Measurements from ENCODE around the genes MEST and MKLN1.

DNA sequence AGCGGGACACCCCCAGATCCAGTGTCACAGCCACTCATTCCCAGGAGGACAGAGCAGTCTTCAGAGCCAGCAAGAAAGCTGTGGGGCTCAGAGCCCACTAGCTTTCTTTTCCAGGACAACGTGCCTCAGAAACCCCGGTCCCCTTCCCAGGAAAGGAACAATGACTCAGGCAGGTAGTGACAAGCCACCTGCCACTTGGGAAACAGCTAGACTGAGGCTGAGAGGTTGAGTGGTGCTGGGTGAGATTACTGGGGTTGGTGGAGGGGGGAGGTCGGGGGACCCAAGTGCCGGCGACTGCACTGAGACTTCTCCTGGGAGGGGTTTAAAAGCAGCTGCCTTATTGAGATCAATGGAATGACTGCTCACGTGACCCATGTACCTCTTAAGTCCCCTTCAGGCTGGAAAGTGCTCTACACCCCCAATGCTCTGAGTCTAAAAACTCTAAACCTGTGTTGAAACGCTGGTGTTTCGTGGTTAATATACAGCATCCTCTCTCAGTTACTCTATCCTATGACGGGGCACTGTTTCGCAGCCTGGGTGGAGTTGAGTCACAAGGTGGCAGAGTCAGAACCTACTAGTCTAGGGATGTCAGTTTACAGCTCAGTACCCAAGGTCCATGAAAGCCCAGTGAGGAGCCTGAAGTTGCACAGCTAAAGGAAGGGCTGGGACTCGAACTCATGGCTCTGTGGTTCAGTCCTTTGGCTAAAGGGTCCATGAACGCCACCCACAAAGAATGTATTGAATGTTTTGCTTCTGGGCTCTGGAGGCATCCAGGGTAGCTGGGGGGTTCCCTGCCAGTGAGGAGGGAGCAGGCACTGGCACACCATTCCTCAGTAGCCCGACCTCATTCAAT lies 123.4 kb downstream of the UBE2H start:
- RRBS, result no CpG with 5 or more reads among the region's 14 CpGs

- RRBS, result no CpG with 5 or more reads among the region's 7 CpGs
These were observed 41.2 kb downstream of the ZC3HC1 start for GRCh38 chr7:130009786-130010565.

- RRBS, result no CpG with 5 or more reads among the region's 10 CpGs
These were observed 930 bp downstream of the KLHDC10 start for GRCh38 chr7:130071047-130071880.

GRCh38 chr7:130140866-130141434 lies 64.3 kb downstream of the TMEM209 start:
- RRBS, result 98% methylated on average over 5 of the region's 40 CpGs

DNA sequence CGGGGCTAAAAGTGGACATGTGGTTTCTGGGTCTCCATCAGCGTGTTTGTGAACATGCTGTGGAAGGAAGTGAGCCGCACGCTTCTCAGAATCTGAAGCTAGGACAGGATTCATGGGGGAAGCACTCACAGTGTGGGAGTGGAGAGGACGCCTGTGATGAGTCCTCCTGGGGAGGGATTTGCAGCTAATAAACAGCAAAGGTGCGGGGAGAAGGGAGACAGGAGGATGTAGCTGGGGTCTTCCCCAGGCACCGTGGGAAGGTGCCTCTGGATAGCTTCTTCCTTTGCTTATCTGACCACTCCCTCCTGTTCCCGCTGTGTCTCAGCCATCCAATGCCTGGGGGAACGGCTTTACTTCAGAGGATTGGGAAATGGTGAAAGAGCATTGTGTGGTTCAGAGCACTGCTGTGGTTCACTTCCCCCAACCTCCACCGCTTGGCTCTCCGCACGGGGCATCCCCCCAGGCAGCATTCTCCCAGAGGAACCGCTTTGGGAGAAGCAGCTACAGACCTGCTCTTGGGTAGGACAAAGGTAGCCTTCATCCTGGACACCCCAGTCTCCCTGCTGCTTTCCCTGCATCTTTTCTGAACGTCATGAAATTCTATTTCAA lies 5.7 kb downstream of the CPA5 start:
- RRBS, result no CpG with 5 or more reads among the region's 14 CpGs

DNA sequence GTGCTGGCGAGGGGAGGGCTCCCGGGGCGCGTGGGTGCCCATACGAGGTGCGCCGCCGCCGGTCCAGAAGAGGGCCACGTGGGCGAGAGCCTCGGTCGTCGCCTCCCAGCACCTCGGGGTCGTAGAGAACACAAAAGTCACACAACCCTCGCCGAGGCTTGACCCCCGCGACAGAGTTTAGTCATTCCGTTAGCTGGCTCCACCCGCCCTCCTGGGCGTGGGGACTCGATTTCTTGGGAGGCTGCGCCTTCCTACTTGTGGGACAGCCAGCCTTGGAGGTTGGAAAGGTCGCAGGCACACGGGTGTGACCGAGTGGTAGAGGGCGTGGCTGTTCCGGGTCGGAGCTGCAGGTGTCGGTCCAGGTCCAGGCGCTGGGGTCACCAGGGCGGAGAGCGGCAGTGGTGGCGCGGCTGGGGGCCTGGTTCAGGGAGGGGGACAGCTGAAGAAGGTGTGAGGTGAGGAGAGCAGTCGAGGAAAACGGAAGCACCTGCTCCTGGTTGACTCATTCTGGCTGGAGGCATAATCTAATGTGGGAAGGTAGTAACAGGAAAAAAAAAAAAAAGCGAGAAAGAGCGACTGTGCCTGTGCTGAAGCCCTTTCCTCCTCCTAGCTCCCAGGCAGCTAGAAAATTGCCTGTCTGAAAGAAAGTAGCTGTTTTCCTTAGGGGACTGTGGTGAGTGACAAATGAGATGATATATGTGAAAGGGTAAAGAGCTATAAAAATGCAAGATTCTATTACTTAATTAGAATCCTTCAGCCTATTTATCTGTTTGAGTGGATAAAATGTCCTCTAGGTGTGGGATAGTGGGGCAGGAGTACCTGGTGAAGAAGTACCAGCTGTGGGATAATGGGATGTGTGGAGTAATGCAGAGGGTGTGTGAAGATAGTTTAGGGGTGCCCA lies 5.1 kb upstream of the MEST start:
- RRBS, result 30% methylated on average over 8 of the region's 41 CpGs

DNA sequence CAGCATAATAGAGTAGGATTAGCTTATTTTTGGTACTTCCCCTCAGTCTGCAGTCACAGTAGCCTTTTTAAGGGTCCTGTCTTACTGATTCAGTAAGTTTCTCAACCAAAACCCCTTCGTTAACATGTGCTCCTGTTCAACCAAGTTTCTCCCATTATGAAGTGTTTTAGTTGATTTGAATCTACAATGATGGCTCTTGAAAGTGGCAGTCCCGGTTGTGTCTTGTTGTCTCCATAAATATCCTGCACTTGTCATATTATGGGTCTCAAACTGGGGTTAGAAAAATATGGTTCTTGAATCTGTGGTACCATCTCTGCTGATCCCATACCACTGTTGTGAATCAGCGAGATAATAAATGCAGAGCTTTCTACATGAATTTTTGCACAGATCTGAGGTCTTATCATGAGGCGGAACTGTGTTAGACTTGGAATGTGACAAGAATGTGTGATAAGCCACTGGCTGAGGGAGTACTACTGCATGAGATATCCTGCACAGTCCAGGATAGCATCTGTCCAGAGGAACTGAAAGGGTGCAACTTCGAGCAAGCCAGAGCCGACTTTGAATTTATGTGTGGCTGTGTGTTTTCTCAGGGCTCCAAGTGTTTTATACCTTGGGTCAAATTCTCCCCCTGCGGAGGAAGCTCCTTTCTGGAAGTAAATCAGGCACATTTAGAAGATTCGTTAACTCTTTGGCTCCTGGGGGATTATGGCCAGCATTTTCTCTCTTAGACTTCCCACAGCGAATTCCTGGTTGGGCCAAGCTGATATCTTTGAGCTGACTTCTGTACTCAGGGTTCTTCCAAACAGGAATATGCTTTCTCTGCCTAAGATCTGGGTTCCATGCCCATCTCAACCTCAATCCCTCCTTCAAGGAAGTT lies 2.8 kb upstream of the MEST start:
- RRBS, result no CpG with 5 or more reads among the region's 9 CpGs

- RRBS, result 99% methylated on average over 24 of the region's 94 CpGs
These were observed at the start of gene MEST for GRCh38 chr7:130491588-130492825. Gene MEST, plus strand, starts transcription at chr7:130492085.

- RRBS, result no CpG with 5 or more reads among the region's 7 CpGs
These were observed 151.1 kb upstream of the KLF14 start for GRCh38 chr7:130885034-130885537.

DNA sequence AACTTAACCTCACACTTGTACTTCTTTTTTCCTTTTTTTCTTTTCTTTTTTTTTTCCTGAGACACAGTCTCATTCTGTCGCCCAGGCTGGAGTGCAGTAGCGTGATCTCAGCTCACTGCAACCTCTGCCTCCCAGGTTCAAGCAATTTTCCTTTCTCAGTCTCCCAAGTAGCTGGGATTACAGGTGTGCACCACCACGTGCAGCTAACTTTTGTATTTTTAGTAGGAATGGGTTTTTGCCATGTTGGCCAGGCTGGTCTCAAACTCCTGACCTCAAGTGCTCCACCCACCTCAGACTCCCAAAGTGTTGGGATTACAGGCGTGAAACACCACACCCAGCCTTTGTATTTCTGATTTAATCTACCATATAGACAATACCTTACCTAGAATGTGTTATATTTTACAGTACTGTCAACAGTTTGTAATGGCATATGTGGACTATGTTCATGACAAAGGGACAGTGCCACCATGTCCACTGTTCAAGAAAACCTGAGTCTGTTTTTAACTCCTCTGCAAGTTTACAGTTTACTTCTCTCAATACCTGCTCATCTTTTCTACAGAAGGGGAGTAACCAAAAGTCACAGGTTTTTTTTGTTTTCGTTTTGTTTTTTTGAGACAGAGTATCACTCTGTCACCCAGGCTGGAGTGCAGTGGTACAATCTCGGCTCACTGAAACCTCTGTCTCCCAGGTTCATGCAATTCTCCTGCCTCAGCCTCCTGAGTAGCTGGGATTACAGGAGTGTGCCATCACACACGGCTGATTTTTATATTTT lies 223.9 kb upstream of the KLF14 start:
- RRBS, result no CpG with 5 or more reads among the region's 7 CpGs

DNA sequence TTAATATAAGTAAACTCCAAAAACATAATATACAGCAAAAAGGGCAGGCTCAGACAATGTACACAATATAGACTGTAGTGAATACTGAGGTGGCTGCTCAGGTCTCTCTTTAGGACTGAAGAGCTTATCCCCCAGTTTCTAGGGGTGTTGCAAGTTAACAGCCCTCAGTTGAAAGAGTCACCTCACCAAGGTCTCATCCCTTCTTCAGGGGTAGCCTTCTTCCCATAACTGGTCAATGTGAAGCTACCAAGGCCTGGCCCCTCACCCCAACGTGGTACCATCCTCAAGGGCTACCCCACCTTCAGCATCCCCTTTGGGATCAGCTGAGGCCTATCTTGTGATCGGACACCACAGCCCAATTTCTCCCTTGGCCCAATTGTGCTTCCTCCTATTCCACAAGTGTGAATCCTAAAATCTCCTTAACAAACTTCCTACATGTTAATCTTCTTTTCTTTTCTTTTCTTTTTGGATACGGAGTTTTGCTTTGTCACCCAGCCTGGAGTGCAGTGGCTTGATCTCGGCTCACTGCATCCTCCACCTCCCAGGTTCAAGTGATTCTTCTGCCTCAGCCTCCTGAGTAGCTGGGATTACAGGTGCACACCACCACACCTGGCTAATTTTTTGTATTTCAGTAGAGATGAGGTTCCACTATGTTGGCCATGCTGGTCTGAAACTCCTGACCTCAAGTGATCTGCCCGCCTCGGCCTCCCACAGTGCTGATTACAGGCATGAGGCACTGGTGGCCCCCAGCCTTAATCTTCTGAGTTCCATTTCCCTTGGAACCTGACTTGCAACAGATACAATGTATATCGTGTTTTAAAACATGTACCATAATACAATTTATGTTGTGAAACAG lies 289.4 kb upstream of the MKLN1 start:
- RRBS, result no CpG with 5 or more reads among the region's 7 CpGs

DNA sequence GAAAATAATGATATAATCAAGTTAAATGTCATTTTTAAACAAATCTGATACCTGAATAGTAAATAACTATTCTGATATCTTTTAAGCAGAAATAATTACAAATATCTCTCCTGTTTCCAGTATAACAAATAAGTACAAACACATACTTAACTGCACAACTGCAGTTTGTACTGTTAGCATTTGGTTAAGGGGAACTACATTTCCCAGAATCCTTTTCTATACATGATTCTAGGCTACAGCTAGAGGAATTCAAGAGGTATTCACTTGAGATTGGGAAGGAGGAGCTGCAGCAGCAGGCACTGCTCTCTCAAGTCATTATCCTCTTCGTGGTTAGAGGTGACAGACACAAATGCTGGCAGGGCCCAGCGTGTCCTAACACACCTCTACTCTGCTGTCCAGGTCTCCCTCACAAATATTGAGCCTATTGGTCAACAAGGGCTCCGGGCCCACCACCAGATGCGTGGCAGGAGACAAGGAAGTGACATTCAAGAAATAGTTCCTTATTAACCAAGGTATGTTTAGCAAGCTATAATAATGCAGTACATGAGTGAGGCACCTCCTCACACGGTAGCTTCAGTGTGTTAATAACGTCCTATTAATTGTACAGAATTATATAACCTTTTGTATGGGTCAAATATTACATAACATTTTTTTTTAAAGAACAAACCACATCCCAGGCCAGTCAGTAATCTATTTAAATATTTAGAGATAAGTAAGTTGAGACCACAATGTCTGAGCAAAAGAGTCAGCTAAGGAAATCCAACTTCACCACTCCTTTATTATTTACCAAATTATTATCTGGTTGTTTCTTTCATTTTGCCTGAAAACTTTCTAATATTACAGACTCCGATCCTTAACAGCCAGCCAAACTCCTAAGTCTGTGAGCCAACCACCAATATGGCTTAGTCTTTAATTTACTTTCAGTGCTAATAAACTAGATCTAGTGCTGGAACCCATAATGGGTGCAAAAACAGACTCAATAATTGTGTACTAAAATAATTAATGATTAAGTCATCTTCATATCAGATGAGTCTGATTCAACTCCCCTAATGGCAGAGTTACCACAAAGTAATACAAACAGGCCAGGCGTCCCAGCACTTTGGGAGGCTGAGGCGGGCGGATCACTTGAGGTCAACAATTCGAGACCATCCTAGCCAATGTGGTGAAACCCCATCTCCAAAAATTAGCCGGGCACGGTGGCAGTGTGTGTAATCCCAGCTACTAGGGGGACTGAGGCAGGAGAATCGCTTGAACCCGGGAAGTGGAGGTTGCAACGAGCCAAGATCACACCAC lies 254.7 kb upstream of the MKLN1 start:
- RRBS, result no CpG with 5 or more reads among the region's 16 CpGs

- RRBS, result no CpG with 5 or more reads among the region's 4 CpGs
These were observed 235.2 kb upstream of the MKLN1 start for GRCh38 chr7:131092496-131092909.

GRCh38 chr7:131103373-131103872 lies 224.3 kb upstream of the MKLN1 start:
- RRBS, result no CpG with 5 or more reads among the region's 6 CpGs

- RRBS, result no CpG with 5 or more reads among the region's 12 CpGs
These were observed 217.2 kb upstream of the MKLN1 start for GRCh38 chr7:131110286-131111152.

DNA sequence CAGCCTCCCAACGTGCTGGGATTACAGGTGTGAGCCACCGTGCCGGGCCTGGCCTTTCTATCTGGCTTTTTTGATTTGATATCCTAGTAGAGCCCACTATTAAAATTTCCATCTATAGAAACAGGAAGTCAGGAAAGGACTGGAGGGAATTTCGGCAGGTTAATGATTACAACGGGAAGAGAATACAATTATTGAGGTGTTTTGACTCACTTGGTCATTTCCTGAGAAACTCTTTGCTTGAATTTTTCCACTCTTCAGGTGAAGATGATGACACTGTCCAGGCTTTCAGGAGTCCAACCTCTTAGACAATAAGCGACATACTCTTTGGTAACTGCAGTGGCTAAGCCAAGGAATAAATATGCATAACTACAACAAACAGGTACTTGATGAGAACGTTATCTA lies 1.1 kb upstream of the MKLN1 start:
- RRBS, result no CpG with 5 or more reads among the region's 7 CpGs

DNA sequence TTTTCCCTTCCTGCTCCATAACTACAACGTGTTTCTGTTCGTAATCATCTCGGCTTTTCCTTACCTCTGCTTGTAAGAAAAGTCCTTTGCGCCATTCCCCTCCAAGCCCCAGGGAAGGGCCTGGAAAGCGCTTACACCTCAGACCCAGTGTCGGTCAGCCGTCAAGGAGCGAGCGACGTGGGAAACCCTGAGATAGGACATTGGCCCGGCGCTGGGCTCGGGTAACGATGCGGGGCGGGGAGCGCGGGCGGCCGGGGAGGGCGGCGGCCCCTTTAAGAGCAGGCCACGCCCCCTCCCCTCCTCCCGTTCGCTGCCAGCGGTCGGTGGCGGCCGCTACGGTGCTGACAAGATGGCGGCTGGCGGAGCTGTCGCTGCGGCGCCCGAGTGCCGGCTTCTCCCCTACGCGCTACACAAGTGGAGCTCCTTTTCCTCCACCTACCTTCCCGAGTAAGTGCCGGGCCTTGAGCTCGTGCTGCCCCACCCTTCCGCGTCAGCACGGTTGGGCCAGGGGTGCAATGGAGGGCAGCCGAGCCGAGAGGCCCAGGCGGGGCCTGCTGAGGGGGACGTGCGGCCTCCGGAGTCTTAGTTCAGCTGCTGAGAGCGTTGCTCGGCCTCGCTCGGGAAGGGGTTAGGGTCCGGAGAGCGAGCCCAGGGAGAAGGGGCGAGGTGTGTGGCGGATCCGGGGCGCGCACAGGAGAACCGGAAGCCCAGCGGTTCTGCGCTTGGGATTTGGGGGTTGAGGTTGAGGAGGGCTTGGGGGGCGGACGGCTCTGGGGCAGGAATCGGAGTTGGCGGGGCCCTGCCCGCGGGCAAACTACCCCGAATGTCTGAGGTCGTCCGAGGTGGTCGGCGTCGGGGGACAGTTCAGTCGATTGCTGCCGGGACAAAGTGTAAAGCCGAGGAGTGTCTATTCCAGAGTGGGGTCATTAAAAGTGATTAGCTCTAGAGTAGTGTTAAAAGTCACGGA lies at the start of gene MKLN1:
Gene MKLN1, plus strand, starts transcription at position 326 of the 967 bp plus-strand sequence.
- RRBS, result 2% methylated on average over 25 of the region's 81 CpGs

DNA sequence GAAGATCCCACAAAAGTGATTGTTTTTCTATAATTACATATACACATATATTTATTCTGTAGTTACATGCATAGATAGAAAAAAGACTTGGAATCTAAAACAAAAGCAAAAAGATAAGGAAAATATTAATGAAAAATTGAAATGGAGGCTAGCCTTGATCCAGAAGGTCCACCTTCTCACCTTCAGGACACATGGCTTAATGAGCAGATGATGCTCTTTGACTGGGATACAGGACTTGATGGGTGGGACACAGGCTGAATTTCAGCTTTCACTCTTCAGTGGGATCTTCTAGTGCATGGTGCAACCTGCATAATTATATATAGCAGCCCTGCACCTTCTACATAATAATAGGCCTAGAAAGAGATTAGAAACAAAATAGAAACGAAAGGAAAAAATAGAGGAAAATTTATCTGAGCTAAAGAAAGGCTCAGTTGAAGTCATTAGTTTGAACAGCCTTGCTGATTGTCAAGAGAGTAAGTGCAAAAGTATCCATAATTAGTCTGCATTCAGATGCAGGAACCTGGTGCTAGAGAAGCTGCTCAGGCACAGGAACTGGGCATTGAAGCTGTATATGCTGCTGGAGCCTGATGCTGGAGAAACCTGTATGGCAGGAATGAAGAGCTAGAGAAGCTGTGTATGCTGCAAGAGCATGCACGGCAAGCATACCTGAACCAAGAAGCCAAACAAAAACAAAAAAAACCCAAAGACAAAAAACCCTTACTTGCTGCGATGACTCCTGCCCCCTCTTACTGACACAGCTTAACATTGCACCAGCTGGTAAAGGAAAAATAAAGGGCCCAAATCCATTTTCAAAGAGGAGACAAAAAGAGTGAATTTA lies 19.3 kb downstream of the MKLN1 start:
- RRBS, result no CpG with 5 or more reads among the region's 3 CpGs

- RRBS, result no CpG with 5 or more reads among the region's 2 CpGs
These were observed 32.3 kb downstream of the PODXL start for GRCh38 chr7:131524108-131524537.

DNA sequence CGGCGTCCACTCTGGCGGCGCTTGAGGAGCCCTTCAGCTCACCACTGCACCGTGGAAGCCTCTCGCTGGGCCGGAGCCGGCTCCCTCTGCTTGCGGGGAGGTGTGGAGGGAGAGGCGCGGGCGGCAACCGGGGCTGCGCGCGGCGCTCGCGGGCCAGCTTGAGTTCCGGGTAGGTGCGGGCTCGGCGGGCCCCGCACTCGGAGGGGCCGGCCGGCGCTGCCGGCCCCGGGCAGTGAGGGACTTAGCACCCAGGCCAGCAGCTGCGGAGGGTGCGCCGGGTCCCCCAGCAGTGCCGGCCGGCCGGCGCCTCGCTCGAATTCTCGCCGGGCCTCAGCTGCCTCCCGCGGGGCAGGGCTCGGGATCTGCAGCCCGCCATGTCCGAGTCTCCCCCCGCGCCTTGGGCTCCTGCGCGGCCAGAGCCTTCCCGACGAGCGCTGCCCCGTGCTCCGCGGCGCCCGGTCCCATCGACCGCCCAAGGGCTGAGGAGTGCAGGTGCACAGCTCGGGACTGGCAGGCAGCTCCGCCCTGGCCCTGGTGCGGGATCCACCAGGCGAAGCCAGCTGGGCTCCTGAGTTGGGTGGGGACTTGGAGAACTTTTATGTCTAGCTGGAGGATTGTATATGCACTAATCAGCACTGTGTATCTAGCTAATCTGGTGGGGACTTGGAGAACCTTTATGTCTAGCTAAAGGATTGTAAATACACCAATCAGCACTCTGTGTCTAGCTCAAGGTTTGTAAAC lies 353.0 kb upstream of the PODXL start:
- RRBS, result no CpG with 5 or more reads among the region's 64 CpGs

All from HCT116 (cell line).